ENCODE measurements around the genes GRWD1 and LMTK3.

DNA sequence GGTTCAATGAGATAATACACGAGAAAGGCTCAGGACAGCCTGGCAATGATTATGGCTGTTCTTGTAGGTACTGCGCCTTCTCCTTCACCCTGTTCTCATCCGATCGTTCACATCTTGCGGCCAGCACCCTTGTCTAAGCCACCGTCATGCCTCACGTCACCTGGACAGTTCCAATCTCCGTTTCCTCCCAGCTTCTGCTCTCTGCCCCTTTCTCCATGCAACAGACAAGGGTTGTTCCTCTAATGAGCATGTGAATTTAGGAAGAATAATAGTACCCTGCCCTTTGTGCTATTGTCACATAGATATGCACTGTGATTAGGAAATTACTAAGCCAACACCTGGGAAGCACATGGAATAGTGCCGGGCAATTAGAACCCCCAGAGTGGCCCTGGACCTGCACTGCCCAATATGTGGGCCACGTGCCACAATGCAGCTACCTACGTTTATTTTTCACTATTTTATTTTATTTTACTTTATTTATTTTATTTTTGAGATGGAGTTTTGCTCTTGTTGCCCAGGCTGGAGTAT is 4.3 kb downstream of the C5AR1 start:
- PRO-cap = no peak

DNA sequence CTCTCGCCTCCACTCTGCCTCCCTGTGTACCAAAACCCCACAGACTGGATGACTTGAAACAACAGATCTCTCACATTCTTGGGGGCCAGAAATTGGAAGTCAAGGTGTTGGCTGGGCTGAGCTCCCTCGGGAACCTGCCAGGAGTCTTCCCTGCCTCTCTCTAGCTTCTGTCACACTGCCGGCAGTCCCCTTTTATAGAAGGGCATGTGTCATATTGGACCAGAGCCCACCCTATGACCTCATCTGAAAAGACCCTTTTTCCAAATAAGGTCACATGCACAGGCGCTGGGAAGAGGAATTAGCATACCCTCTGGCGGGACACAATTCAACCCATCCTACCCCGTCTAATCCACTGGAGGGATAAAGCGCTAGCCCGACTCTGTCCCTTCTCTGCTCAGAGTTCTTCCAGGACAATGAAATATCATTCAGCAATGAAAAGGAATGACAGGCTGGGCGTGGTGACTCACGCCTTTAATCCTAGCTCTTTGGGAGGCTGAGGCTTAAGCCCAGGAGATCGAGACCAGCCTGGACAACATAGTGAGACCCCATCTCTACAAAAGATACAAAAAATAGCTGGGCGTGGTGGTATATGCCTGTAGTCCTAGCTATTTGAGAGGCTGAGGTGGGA is 28.7 kb downstream of the MEIS3 start:
- PRO-cap = no peak

- PRO-cap = no peak
Observed at GRCh38 chr19:47414409-47415119, 4.8 kb downstream of the MEIS3 start.

DNA sequence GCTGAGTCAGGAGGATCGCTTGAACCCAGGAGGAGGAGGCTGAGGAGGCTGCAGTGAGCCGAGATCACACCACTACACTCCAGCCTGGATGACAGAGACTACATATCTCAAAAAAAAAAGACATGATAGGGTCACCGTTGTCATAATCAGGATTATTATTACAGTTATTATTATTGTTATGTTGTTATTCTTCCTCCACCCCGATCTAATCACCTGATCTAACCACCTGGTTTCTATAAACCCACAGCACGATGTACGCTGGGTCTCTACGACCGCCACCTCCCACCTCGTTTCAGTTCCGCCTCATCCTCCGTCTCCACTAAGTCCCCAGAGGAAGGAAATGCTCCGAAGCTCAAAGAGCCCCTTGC is 15.8 kb upstream of the MEIS3 start:
- PRO-cap = no peak

DNA sequence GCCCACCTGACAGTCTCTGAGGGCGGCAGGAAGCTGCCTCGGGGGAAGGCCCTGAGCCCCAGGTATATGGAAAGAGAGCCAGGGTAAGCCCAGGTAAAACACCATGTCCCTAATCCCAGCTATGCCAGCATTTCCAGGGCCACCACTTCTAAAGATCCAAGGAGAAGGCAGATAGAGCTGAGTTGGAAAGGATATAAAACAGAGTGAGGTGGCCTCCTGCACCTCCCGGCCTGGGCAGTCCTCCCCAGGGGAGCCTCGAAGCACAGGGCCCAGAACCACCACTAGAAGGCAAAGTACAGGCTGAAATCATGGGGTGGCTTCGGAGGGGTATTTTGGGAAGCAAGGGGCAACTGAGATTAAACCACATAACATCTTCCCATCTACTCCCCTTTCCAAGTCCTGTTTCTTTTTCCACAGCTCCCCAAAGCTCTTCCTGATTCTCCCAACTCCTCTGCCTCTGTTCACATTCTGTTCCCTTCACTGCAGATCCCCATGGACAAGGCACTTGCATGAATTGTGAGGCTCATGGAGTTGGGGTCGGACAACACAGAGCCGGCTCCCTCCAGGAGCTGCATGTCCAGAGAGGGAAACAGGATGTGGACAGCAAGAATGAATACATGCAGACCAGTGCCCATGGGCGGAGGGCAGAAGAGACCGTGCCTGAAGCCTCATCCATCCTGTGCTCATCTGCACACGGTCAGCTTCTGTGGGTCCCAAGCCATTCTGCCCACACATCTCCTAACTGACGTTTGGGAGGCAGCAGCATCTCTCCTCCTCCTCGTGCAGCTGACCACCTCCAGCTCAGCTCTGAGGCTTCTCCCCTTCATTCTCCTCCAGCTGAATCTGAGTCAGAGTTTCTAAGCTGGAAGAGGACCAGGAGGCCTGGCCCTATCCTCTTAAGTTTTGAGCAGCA is 13.6 kb downstream of the NAPA start:
- PRO-cap = no peak

GRCh38 chr19:47514070-47514712 is 672 bp downstream of the NAPA start:
- PRO-cap = unidirectional peak, minus-strand start at chr19:47514629

DNA sequence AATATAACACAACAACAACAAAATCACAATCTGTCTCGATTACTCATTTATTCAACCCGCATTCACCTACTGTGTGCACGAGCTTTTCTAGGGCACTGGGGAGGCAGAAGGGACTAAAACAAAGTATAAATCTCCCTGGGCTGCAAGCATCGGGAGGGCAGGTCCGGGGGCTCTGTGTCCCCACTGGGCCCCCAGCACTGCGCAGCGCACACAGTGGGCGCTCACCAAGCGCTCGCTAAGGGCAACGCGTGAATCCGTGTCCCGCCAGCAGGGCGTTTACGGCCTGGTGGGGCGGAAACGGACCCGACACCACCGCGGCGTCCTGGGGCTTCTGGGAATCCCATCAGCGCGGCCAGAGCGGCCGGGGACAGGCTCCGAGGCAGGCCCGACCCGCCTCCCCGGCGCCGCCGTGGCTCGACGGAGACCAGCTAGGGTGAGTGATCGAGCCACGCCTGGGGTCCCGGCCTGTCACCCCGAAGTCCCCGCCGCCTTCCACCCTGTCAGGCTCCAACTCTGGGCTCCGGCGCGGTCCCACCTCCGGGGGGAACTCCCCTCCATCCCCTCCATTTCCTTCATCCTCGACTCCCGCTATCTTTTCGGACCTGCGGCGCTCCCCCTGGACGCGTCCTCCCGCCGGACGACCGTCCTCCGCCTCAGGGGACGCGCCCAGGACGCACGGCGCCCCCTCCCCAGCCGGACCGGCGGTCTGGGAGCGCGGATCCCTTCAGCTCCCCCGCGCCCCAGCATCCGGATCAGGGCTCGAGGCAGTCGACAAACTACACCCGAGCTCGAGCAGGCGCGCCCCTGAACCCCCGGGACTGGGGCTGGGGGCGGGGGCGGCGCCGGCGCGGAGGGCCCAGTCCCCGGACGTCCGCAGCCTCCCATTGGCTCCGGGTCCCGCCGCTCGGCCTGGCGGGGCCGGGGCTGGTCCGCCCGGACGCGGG is 812 bp upstream of the BICRA start:
- PRO-cap = bidirectional peak, plus-strand start at position 355 of the sequence, minus-strand start at position 278 of the sequence; bidirectional peak, plus-strand start outside the sequence, minus-strand start at position 820 of the sequence

DNA sequence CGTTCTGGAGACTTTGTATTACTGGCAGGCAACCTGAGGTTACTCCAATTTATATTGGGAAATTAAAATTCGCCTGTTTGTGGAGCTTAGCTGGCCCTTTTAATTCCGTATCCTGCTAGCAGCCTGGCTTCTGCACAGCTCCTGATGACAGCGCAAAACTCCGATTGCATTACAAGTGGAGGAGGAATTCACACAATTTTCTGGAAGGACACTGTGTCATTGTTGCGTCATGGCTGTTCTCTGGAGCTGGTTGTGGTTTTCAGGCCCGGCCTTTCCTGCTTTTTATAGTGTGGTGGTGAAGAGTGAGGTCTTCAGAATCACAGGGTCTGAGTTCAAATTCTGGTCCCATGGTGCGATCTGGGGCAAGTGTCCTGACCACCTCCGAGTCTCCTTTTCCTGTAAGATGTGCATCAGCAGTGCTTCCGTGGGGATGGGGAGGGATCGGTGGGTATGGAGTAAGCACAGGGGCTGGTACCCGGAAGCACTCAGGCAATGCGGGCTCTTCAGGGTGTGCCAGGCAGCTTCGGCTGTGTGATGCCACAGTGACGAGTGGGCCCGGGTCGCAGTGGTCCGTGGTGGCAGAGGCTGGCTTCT is 49.0 kb upstream of the EHD2 start:
- PRO-cap = bidirectional peak, plus-strand start at position 285 of the sequence, minus-strand start at position 162 of the sequence

GRCh38 chr19:47725578-47726611 is 12.7 kb downstream of the EHD2 start:
- PRO-cap = no peak

GRCh38 chr19:47756967-47757797 is 11.8 kb downstream of the NOP53 start:
- PRO-cap = bidirectional peak, plus-strand start at chr19:47757596, minus-strand start at chr19:47757459

- PRO-cap = no peak
Observed at GRCh38 chr19:48170859-48171597, 548 bp downstream of the ZSWIM9 start.

GRCh38 chr19:48347865-48348642 is 15.7 kb downstream of the TMEM143 start:
- PRO-cap = no peak

GRCh38 chr19:48415622-48416153 is 22.2 kb downstream of the GRIN2D start:
- PRO-cap = unidirectional peak, plus-strand start at chr19:48415755

DNA sequence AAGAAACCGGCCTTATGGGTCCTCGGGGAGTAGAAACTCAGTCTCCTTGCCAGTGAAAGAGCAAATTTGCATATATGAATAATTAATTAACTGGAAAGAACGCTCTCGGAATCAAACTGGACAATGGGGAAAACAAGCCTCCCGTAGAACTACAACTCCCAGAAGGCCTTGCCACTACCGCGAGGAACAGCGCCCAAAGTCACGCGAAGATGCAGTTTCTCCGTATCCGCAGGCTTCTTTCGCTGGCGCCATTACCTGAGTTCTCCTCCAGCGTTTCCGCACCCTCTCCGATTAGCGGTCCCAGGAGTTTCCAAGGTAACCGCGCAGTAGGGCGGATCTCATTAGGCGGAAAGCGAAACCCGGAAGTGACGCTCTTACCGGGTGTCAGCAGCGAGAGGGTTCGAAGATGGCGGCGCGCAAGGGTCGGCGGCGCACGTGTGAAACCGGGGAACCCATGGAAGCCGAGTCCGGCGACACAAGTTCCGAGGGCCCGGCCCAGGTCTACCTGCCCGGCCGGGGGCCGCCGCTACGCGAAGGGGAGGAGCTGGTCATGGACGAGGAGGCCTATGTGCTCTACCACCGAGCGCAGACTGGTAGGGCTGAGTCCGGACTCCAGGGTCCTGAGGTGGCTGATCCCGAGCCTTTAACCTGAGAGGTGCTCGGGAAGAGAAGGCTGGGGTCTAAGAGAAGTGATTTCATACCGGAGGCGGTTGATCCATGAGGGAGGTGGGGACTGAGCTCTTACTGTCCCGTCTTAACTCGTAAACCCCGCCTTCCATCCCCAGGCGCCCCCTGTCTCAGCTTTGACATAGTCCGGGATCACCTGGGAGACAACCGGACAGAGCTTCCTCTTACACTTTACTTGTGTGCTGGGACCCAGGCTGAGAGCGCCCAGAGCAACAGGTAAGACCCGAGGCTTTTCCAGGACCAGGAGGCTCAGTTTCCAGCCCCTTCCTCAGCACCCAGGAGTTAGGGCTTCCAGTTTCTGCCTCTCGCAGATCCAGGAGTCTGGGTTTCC is at the start of gene GRWD1:
Gene GRWD1, plus strand, starts transcription at position 384 of the 1,018 bp plus-strand sequence.
- PRO-cap = bidirectional peak, plus-strand start at position 393 of the sequence, minus-strand start at position 289 of the sequence; unidirectional peak, minus-strand start at position 756 of the sequence

- PRO-cap = unidirectional peak, plus-strand start at chr19:48511807
Observed at GRCh38 chr19:48511315-48511941, at the start of gene LMTK3. Gene LMTK3, minus strand, starts transcription at chr19:48511835.

- PRO-cap = no peak
Observed at GRCh38 chr19:48569577-48570420, 17.8 kb downstream of the SULT2B1 start.

GRCh38 chr19:48612897-48613504 is 1.9 kb downstream of the FAM83E start:
- PRO-cap = bidirectional peak, plus-strand start at chr19:48613187, minus-strand start at chr19:48613195; bidirectional peak, plus-strand start at chr19:48613296, minus-strand start at chr19:48613259

DNA sequence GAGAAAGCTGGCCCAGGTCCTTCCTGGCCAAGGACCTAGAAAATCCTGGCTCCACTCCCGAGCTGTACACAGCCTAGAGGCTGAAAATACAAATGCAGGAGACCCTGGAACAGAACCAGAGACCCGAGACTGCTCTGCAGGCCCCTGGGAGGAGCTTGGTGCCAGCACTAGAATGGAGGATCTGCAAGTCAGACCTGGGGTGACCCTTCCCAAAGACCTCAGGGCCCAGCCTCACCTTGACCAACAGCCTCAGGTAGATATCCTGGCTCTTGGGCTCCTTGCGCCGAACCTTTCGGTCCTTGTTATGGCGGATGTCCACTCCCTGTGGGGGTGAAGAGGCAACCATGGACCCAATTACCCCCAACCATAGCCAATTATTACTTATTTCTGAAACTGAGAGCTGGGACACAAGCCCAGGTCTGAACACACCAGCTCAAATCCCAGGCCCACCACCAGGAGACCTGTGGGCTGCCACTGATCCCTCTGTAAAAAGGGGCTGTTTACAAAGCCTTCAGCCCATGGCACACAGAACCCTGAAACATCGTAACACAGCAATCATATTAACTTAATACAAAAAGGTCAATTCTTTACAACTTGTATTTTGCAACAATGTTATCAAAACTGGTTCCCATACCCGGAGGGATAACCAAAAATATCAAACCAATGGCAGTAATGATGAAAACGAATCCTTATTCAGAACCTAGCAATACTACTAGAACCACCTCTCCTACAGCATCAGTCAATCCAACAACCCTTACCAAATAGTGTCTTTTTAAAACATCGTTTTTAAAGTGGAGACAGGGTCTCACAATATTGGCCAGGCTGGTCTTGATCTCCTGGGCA is 1.2 kb downstream of the RPL18 start:
- PRO-cap = no peak

DNA sequence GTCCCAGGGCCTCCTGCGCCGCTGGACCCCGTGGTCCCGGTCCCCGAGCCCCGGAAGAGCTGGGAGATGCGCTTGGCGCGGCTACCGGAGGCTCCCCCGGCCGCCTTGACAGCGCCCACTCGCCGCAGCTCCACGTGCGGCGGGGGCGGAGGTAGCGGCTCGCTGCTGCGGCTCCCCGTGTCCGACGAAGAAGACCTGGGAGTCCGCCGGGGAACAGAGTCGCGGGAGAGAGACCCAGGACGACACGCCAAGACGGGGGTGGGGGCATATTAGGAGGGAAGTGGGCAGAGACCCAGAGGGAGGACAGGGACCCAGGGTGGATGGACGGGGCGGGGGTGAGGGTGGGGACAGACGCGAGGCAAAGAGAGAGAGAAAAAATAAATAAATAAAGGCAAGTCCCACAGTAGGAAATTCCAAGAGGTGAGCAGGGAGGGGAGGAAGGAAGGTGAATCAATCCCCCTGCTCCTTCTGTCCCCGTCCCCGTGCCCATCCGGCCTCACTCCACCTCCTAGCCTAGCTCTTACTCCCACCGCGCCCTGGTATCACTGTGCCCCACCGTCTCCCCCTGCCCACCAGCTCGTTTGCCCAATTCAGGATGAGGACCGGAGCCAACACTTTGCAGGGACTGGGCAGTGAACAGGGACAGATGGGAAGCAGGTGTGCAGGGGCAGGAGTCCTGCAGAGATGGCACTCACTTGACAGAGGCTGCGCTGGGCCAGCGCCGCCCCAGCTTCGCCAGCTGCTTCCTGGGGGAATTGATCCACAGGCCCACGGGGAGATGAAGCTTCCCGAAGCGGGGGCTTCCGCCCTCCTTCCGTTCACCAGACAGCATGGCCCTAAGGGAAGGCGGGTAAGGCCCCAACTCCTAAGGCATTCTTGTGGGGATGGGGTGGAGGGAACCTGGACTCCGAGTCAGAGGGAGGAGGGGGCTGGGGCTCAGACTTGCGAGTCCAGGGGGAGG is 679 bp downstream of the RASIP1 start:
- PRO-cap = no peak

GRCh38 chr19:48747843-48748376 is 1.2 kb upstream of the IZUMO1 start:
- PRO-cap = no peak